ENCODE data around the gene GCLM.

DNA sequence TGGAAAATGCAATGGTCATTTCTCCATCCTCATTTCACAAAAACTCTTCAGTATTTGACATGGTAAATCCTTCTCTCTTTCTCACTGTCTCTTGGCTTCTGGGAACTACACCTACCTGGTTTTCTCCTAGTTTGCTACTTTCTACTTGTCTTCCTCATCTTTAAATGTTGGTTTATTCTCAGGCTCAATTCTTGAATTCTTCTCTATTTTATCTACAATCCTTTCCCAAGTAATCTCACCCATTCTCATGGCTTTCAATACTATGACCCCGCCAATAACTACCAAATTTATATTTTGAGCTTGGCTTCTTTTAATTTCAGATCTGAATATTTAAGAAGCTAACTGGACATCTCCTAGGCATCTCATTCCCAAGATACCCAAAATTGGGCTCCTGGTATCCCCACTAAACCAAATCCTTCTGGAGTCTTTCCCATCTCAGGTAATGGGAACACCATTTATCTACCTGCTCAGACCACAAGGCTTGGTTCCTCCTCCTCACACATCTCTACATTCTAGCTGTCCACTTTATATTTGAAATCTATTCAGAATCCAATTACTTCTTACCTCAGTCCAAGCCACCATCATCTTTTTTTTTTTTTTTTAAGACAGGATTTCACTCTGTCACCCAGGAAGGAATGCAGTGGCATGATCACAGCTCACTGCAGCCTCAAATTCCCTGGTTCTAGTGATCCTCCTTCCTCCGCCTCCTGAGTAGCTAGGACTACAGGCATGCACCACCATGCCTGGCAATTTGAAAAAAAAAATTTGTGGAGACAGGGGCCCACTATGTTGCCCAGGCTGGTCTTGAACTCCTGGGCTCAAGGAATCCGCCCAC, 113.5 kb downstream of the EVI5 start:
- PRO-cap: no peak
- RAMPAGE, long total RNA, 4 experiments: no peak in any of the 4 experiments

- PRO-cap: no peak
- RAMPAGE, long total RNA, 4 experiments: no peak in any of the 4 experiments
Measured at GRCh38 chr1:92672225-92672851, 112.6 kb downstream of the EVI5 start.

- PRO-cap: no peak
- RAMPAGE, long total RNA, 4 experiments: no peak in any of the 4 experiments
Measured at GRCh38 chr1:92745061-92745359, 39.9 kb downstream of the EVI5 start.

GRCh38 chr1:92833041-92833899, 1.4 kb downstream of the RPL5 start:
- PRO-cap: no peak
- RAMPAGE, long total RNA, 4 experiments: no peak in any of the 4 experiments

DNA sequence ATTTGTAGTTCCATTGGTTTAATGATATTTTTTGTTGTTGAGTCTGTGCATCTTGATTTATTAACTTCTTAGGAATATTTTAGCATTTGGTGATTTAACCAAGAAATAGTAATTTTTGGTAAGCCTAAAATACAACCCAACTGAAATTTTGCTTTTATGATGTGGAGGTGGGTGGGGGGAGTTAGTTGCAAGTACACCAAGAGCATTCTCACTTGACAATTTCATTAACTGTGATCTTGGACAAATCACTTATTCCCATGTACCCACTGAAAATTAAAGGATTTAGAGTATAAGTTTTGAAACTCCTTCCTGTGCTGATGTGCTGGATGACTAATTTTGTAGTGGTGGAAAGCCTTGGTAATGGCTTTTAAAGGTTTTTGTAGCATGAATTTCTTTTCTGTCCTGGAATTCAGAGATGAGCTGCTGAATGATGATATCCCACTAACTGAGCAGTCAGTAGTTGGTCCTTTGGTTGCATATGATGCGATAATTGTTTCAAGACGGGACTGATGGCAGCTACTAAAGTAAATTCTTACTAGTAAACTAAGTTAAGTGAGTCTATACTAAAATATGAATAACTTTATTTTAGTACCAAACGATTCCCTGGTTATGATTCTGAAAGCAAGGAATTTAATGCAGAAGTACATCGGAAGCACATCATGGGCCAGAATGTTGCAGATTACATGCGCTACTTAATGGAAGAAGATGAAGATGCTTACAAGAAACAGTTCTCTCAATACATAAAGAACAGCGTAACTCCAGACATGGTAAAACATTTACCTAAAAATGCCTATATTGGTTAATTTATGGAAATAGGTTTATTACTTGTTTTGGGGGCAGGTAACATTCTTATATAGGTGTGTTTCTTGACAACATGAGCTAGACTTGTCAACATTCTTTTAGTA, 5.3 kb downstream of the RPL5 start:
- PRO-cap: no peak
- RAMPAGE, long total RNA, 4 experiments: no peak in any of the 4 experiments

GRCh38 chr1:92842770-92843274, 11.0 kb downstream of the RPL5 start:
- PRO-cap: no peak
- RAMPAGE, long total RNA, 4 experiments: no peak in any of the 4 experiments

DNA sequence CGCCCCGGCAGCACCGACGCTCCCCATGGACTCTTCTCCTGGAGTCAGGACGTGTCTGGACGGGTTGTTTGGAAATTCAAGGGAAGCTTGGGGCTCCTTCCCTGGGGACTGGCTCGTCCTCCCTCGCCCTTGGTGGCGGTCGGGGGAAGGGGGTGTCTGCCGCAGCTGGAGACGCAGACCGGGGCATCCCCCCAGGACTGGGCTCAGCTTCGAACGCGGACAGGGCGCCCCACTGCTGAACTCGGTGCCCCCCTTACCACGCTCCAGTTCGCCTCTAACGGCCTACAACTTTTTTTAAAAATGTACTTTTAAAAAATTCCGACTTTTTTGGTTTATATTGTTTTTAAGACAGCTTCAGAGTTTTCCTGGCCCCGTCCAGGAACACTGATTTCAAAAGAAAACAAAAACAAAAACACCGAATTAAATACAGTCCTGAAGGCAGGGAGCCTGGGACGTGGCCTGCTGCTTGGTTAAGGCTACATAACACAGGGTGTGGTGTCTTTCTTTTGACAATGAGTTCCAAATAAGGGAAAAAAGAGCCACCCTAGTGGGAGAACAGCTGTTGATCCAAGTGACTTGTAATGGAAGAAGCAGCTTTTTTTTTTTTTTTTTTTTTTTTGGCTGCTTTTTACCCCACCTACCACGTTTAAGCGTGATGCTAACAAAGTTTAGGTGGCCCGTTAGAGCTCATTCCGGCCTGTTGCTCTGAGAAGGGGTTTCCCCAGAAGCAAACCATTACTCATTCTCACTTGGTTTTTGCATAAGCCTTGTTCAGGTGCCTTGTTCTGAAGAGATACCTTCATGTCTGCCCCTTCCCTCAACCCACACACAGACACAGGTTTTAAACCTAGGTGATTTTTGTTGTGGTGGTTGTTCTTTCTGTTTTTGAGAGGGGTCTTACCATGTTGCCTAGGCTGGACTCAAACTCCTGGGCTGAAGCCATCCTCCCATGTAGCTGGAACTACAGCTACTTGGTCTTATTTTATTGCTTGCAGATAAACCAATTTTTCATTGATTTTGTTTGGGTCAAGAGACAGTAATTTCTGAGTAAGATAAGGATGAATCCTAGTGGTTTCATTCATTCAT, 999 bp upstream of the DIPK1A start:
- PRO-cap: no peak
- RAMPAGE, long total RNA, 4 experiments: no peak in any of the 4 experiments

DNA sequence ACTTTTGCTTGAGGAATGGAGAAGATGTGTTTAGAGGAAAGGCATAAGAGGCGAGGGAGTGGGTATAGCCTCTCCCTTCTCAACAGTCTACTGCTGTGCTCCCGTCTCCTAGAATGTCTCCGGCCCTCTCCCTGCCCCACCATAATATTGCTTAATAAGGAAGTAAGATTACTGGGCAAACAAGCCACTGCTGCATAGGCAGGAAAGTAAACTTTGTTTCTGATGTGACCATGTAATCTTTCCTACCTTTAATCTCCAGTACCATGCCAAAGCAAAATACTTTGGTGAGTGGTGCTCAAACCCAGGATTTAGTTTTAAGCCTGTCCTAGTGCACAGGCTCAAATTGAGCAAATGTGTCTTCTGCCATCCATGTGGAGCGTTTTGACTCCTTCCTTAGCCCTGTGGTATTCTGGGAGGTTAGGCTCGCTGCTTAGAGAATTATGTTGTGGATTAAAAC, 34.2 kb upstream of the DIPK1A start:
- PRO-cap: no peak
- RAMPAGE, long total RNA, 4 experiments: no peak in any of the 4 experiments

GRCh38 chr1:93042391-93042952, 36.6 kb upstream of the MTF2 start:
- PRO-cap: no peak
- RAMPAGE, long total RNA, 4 experiments: no peak in any of the 4 experiments

- PRO-cap: no peak
- RAMPAGE, long total RNA, 4 experiments: no peak in any of the 4 experiments
Measured at GRCh38 chr1:93056475-93056707, 22.7 kb upstream of the MTF2 start.

- PRO-cap: no peak
- RAMPAGE, long total RNA, 4 experiments: no peak in any of the 4 experiments
Measured at GRCh38 chr1:93137580-93138302, 42.5 kb downstream of the TMED5 start.

DNA sequence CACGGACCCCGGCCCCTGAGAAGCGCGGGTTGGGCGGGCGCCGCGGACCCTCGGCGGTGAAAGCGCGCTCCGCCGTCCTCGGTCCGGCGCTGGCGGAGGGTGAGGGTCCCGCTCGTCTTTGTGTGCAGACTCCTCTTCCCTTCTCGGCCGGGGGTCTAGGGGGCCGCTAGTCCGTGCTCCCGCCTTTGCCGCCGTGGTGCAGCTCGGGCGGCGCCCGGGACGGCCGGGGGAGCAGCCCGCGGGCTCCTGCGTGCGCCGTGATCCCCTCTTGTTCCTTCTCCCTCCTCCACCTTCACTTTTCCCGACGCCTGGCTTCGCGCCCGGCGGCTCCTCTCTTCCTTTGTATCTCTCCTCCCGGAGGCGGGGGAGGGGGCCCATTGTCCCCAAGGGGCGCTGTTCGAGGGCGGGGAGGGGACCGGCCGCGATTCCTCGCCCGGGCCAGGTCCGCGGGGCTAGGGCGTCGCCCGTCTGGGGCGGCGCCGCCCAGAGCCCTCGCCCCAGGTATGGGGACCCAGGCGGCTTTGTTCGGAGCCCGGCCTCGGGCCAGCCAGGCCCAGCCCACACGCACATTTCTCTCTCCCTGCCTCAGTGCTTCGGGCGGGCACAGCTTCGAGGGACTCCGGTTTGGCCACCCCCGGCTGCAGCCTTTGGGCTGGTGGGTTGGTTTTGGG, 548 bp downstream of the FNBP1L start:
- PRO-cap: no peak
- RAMPAGE, long total RNA, 4 experiments: no peak in any of the 4 experiments

DNA sequence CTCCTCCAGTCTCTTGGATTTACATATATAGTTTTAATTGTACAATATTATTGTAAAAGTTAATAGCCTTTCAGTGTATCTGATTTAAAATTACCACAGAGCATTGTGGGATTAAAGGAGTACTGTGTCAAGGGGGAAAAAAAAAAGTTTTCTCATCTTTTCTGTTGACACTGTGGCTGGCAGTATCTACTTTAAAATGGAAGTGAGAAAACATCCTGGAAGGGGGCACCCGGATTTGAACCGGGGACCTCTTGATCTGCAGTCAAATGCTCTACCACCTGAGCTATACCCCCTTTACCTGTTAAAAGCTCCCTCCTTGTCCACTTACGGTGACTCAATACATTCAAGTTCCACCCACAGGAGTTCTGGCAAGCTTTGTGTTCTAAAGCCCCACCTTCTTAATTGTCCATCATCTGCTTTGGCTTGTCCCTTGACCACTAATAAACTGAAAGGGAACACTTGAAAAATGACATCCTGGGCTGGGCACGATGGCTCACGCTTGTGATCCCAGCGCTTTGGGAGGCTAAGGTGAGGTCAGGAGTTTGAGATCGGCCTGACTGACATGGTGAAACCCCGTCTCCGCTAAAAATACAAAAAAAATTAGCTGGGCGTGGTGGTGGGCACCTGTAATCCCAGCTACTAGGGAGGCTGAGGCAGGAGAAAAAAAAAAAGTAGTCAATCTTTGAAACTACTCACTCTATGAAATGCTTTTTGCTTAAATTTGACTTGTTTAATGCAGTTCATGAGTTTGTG, 68.3 kb downstream of the FNBP1L start:
- PRO-cap: no peak
- RAMPAGE, long total RNA, 4 experiments: start-site peak on the plus strand in 1 of 4 experiments, centred at position 460 of the sequence, 5 reads per replicate

DNA sequence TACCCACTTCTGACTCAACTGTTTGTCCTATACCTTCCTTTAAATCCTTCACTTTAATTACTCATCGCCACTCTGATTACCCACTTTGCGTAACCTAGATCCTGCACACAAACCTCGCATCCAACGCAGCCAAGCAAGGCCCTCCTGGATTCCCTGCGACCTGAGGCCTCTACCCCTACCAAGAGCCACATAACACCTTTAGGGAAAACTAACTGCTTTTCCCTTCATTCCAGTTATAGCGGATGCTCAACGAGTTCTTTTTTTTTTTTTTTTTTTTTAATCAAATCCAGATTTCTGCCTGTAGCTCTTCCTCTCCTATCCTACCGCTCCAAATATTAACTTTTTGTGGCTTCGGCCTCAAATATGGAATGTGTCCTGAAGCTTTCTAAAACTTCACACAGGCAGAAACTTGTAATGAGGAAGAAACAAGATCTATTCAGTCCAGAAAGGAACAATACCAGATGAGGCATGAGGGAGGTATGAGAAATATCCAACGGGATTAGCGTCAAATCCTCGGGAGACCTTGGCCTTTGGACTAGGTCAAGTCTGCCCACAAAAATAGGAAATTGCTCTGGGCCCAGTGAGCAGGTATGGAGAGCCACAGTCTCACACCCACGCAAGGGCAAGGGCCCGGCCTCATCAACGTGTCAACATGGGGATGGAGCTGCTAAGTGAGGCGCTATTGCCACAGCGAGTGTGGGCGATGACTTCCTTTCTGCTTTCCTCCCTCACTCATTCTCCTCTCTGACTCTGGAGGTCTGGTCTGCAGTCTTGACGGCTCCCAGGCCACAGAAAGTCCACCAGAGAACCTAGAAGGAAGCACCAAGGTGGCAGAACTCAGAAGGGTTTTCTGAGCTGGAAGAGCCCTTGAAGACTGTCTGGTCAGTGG, 66.6 kb downstream of the BCAR3 start:
- PRO-cap: no peak
- RAMPAGE, long total RNA, 4 experiments: no peak in any of the 4 experiments

GRCh38 chr1:93624038-93624402, 57.6 kb downstream of the BCAR3 start:
- PRO-cap: no peak
- RAMPAGE, long total RNA, 4 experiments: no peak in any of the 4 experiments

- PRO-cap: no peak
- RAMPAGE, long total RNA, 4 experiments: no peak in any of the 4 experiments
Measured at GRCh38 chr1:93818214-93818589, 60.8 kb downstream of the DNTTIP2 start.

DNA sequence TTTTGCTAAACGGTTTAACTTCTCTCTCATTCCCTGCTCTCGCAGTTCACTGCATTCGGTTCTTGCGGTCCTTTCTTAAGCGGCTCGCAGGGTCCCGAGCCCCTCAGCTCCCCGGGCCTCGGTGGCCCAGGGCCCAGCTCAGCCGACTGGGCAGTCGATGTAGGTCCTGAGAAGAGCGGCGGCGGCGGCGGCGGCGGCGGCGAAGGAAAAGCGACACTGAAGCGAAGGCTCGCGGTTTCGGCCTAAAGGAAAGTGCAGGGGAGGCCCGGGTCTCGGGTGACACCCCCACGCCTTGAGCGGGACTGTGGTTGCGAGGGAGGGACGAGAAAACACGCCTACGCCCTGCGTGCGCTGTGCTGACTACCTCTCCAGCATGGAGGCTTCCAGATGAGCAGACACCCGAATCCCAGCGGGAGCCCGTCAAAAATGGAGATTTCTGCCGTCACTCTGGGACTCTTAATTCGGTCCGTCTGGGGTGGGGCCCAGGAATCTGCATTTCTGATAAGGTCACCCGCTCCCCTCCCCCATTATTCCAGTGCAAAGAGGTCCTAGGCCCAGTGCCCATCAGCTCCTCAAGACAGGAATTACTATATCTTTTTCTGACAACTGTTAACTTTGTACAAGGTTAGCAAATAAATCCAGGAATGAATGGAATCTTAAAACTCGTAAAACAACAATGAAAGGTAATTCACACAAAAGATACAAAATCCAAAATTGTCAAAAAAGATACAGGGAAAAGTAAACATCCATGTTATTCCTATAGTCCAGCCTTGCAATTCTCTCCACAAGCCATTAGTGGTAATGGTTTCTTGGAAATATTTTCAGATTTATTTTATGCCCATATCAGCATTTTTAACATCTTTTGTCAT, 31.1 kb downstream of the DNTTIP2 start:
- PRO-cap: unidirectional peak, plus-strand start at position 157 of the sequence
- RAMPAGE, long total RNA, 4 experiments: no peak in any of the 4 experiments

DNA sequence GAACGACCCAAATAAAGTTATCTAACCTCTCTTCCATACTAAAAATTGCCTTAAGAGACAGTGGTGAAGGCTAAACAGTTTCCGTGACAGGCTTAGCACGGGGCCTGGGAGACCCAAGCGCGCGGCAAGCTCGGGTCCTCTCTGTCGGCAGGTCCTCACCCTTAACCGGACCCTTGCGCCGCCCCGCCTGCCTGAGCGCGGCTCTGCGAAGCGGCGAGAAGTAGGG, 259 bp downstream of the DNTTIP2 start:
- PRO-cap: no peak
- RAMPAGE, long total RNA, 4 experiments: no peak in any of the 4 experiments

DNA sequence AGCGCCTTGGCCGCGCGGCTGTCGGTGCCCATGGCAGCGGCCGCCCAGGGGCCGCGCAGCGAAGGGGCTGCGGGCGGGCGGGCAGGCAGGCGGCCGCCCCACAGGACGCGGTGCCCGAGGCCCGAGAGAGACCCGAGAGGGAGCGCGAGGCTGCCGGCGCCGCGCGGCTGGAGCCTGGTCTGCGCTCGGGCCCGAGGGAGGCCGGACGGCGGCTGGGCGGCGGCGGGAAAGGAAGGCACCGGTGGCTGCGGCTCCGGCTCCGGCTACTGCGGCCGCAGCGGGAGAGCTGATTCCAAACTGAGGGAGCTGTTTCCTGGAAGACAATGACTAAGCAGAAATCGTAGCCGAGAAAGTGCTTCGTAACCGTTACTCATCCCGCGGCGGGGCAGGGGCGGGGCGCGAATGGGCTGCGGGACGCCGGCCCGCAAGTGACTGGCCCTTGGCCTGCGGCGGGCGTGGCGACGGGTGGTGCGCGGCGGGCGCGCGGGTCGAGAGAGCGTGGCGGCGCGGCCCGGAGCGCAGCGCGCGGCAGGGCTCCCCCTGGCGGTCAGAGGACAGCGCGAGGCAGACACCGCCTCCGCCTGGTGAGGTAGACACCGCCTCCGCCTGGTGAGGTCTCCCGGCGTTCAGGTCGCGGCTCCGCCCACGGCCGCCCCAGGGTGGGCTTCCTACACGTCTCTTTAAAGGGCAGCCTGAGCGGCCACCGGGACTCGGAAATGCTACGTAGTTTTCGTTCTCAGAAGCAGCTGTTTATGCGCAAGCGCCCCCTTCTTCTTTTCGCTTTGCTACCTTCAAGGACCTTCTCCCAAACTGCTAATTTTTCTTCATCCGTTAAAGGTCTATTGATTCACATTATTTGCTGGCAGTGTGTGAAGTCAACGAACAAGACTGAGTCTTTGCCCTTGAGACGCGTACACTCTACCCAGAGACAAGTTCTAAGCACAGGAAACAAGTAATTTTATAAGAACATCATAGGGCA, at the start of gene GCLM:
Gene GCLM, minus strand, starts transcription at position 299 of the 979 bp plus-strand sequence.
- PRO-cap: no peak
- RAMPAGE, long total RNA, 4 experiments: no peak in any of the 4 experiments

- PRO-cap: no peak
- RAMPAGE, long total RNA, 4 experiments: no peak in any of the 4 experiments
Measured at GRCh38 chr1:94094394-94094999, 26.5 kb downstream of the ABCA4 start.

All from sigmoid colon (tissue), 4 donors.